Measurements from ENCODE around the genes CNNM3 and COA5.

- RAMPAGE, long total RNA, result no peak
- RRBS, result no CpG with 5 or more reads among the region's 17 CpGs
Measured at GRCh38 chr2:96556428-96557424, 20.2 kb downstream of the ARID5A start.

GRCh38 chr2:96636575-96637723 is 1.2 kb downstream of the KANSL3 start:
- RAMPAGE, long total RNA, result no peak
- RRBS, result 2% methylated on average over 5 of the region's 34 CpGs

- RAMPAGE, long total RNA, result no peak
- RRBS, result under 1% methylated on average over 51 of the region's 117 CpGs
Measured at GRCh38 chr2:96816197-96816993, at the start of gene CNNM3. Gene CNNM3 (plus strand): TSS chr2:96816268.

- RAMPAGE, long total RNA, result no peak
- RRBS, result no CpG with 5 or more reads among the region's 26 CpGs
Measured at GRCh38 chr2:96828525-96829270, 12.6 kb downstream of the CNNM3 start.

DNA sequence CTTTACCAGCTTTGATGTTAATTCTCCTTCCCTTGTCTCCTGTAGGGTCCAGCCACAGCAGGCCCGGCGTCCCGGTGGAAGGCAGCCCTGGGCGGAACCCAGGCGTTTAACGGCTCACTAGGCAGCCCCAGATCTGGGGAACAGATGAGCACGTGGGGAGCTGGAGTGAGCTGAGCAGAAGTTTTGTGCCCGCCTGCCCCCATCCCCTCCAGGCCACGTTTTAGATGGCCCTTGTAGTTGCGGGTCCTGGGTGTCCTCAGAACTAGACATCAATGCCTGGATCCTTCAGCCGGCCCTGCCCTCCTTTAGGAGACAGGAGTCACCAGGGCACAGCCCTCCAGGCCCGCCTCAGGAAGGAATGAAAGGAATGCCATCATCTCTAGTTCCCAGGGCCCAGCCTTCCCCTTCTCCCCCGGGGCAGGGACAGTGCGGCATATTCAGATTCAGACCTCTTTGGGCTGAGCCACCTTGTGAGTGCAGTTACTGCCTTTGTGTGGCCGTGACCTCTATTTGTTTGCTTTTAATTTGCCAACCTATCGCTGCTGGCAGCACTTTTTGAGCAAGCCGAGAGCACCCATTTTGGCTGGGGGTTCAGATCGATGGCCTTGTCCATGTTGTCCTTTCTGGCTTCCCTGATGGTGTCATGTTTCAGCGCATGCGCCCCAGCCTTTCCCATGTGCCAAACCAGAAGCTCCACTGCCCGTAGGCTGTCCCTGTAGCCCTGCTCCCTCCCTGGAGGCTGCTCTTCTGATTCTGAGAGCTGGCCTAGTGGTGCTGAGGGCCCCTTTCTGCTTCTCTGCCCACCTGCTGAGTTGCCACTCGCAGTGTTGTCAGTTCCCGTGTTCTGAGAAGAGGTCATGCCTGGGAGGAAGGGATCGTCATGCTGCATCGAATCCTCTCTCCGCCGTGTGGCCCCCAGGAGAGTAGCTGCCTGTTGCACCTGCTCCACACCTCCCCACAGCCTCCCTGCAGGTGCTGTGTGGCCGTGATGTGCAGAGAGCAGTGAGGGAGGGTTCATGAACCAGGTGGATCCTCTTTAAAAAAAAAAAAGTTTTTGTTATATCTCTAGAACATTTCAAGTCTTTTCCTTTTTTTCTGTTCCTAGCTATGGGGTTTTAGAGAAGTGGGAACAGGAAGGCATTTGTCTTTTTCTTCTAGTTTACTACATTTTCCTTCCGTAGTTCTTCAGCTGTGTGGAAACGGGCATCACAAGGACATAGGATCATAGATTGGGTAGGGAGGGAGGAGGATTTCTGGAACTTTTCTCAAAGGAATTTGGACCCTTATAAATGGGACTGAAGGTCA is 10.9 kb downstream of the ANKRD23 start:
- RAMPAGE, long total RNA, result no peak
- RRBS, result no CpG with 5 or more reads among the region's 30 CpGs

DNA sequence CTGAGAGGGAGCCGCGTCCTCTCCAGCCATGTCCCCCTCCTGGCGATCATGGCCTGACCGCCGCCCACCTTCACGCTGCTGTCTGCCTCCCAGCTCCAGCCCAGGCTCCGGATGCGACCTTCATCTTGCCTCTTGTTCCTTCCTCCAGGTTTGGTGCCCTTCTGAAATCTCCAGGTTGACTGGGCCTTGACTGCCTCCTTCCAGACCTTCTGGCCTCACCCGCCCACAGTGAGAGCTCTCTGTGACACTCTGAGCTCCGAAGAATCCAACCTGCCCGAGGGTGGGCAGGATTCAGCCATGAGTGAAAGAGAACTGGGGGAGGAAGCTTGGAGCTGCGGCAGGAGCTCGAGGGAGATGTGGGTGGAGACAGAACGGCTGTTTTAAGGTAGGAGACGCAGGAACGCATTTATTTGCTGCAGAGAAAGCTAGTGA is 42.8 kb upstream of the SEMA4C start:
- RAMPAGE, long total RNA, result no peak
- RRBS, result no CpG with 5 or more reads among the region's 16 CpGs

- RAMPAGE, long total RNA, result no peak
- RRBS, result no CpG with 5 or more reads among the region's 15 CpGs
Measured at GRCh38 chr2:96924709-96925495, 55.0 kb upstream of the SEMA4C start.

GRCh38 chr2:96962298-96962803 is 24.0 kb downstream of the FAM178B start:
- RAMPAGE, long total RNA, result no peak
- RRBS, result no CpG with 5 or more reads among the region's 5 CpGs

GRCh38 chr2:97112202-97112961 is 571 bp upstream of the ANKRD36 start:
- RAMPAGE, long total RNA, result no peak
- RRBS, result no CpG with 5 or more reads among the region's 34 CpGs

DNA sequence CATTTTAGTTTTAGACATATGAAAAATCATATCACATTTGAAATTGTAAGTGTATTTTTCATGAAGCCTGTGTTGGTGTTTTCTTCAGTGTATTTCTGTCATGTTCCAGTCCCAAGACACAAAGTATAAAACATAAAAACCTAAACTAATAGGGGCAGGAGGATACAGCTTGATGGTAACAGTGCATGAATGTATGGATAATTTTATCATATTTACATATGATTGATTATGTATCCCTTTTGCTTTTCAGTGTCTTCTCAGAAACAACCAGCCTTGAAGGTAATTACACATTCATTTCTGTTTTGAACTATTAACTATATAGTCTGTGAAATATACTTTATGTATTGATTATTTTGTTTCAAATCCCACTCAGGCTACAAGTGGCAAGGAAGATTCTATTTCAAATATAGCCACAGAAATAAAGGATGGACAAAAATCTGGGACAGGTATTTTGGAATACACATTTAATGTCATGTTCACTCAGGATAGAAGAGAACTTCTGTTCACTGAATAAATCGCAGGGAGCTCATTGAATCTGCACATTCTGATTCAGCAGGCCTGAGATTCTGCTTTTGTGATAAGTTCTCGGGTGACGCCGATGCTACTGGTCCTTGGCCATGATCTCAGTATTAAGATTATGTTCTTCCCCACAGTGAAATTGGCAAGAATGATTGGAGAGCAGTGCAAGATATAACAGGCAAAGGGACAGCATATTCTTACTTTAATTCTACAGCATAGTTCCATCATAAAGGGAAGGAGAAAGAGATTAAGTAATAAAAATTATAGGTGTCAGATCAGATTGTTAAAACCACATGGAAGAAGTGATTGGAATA is 29.7 kb downstream of the ANKRD36 start:
- RAMPAGE, long total RNA, result no peak
- RRBS, result no CpG with 5 or more reads among the region's 4 CpGs

- RAMPAGE, long total RNA, result no peak
- RRBS, result no CpG with 5 or more reads among the region's 8 CpGs
Measured at GRCh38 chr2:97786906-97787822, 73.8 kb downstream of the ZAP70 start.

DNA sequence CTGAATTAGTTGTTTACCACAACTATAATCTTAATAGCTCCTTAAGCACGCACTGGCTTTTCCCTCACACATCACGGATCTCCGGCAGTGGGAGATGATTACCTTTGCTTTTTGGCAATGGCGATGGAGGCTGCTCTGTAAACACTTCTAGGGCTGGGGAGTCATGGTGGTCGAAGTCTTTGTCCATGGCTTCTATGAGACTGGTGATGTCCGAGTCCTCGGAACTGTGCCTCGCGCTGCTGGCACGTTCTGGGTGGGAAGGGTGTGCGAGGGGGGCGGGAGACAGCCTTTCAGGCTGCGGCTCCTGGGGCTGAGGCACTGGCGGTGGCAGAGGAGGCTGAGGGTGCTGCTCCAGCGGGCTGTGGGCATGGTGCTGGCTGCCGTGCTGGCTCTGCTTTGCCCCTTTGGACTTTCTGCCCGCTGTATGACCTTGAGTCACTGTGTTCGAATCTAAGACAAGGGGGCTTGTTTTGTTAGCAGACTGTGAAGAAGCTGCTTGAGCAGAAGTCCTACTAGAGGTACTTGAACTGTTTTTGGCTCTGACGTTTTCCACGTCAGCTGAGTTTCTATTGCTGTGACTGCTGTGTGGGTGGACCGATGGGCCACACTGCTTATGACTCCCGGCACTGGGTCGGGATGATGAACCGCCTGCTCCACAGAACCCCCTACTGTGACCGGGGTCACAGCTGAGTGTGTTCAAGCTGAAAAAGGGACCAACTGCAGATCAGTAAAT is 79.1 kb downstream of the ZAP70 start:
- RAMPAGE, long total RNA, result no peak
- RRBS, result 95% methylated on average over 4 of the region's 25 CpGs

DNA sequence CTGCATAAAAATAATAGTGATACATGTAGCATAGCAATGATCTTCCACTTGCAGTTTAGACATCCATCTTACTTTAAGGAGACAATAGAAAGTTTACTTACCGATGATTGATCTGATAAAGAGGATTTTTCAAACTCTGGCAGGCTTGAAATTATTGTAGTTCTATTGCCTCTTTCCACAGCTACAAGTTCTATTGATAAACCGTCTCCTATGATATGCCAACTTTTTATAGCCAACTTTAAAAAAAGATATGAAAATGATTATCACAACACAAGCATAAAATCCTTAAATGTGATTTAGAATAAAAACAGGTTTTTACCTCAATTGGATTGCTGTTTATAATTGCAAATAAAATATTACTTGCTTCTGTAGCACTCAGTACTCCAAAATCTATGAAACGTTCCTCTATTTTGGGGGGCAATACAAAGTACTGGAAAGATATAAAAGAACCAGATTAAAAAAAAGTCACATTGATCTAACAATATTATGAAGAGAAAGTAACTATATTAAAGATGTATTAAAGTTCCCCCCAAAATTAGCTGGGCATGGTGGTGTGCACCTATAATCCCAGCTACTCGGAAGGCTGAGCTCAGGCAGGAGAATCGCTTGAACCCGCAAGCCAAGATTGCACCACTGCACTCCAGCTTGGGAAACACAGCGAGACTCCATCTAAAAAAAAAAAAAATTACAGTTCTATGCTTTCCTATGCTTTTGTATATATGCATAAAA is 99.1 kb downstream of the ZAP70 start:
- RAMPAGE, long total RNA, result no peak
- RRBS, result no CpG with 5 or more reads among the region's 7 CpGs

DNA sequence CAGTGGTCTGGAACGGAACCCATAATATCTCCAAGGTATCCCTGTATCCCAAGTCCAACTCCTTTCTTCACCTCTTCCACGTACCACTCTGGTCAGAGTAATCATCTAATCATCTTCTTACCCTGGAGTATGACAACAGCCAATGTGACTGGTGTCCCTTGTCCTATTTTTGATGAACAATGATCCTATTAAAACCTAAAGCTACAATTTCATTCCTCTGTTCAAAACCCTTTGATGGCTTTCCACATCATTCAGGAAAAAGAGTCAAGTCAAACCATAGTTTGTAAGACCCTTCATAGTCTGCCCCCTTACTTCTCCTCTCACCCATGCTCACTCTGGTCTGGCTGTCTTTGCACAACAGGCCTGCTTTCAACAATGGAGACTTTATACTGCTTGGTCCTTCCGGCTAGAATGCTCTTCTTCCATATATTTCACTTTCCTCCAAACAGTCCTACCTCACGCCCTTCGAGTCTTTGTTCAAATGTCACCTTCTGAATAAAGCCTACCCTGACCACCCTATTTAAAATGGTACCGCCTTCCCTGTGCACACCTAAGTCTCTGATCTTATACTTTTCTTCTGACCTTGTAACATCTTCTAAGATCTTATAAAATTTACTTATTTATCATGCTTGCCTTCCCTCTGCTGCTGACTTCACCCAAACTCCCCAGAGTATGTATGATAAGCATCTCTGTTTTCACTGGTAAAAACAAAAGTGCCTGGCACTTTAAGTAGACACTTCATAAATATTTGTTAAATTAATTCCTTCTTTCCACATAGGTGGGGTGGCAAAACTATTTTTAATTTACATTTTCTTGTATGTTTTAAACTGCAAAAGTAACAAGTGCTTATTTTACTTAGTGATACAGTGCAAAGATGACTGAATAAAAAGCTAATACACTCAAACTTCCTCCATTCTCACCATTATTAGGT is 141.1 kb downstream of the TMEM131 start:
- RAMPAGE, long total RNA, result no peak
- RRBS, result no CpG with 5 or more reads among the region's 6 CpGs

DNA sequence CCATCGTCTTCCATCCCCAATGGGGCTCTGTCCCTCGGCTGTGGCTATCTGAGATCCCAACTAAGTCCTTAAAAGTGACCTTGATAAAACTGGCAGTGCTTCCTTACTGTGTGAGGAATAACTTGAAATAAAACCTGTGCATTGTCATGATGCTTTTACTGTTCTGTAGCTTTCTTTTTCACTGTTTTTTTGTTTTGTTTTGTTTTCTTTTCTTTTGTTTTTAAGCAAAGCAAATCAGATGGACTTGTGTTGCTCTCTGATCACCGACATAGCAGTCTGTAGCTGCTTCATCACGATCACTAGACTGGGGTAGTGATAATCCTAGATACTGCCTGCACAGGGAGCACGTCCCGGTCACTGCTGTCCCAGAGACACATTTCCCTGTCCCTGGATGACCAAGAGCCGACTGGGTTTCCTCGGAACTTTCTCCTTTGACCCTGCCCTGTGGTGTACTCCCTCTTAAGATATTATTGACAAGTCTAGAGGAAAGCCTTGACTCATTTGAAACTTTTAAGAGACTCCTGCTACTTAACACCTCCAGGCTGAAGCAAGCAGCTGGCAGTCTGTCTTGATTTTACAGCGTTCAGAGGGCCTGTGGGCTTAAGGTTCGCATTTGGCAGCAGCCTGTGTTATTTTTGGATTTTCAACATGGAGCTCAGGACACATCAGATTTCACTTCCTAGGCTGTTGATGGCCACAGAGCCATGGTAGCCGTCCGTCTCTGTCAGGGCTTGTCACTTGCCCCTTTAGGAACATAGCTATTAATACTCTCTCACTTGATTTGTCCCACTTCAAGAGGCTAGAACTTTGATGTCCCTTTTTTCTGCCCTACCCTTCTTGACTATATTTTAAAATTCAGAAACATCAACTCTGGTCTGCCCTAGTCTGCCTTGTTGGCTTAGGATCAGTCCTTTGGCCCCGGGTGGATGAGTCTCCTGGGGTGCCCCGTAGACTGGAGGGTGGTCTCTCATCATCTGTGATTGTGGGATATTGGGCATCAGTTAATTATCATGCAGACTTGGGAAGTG is 73.5 kb downstream of the VWA3B start:
- RAMPAGE, long total RNA, result no peak
- RRBS, result no CpG with 5 or more reads among the region's 14 CpGs

GRCh38 chr2:98277444-98277855 is 68.8 kb upstream of the CNGA3 start:
- RAMPAGE, long total RNA, result no peak
- RRBS, result no CpG with 5 or more reads among the region's 6 CpGs

GRCh38 chr2:98505962-98506463 is 61.4 kb downstream of the INPP4A start:
- RAMPAGE, long total RNA, result no peak
- RRBS, result no CpG with 5 or more reads among the region's 6 CpGs

DNA sequence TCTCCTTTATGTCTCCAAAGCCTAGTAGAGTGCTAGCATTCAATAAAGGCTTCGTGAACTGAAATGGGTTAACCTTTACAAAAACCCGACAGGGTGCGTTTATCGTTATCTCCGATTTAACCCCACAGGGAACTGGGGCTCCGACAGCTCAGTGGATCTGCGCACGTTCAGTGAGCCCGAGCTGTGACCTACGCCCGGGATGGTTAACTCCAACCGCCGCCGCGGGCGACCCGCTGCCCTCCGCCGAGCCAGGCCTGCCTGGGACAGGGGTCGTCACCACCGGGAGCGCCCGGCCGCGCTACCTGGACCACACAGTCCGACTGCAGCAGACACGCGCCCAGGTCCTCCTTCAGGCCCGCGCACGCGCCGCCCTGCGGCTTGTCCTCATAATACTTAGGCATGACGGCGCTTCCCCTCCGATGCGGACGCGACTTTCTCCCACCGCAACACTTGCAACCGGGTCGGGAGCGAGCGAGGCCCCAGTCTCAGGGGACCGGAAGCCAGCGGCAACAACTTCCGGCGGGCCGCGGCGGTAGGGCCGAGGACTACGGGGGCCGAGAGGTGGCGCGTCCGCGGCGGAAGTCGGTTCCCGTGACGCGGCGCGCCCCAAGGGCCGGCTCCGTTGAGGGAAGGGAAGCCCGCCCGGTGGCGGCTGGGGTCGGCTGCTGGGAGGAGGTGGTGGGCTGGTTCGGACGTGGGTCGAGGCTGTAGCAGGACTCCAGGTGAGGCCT is at the start of gene COA5:
Gene COA5, minus strand, starts transcription at position 508 of the 731 bp plus-strand sequence.
- RAMPAGE, long total RNA, result start-site peak on the minus strand centred at position 478 of the sequence, 61 bp wide, 198 and 72 reads in 2 replicates
- RRBS, result 1% methylated on average over 22 of the region's 75 CpGs

- RAMPAGE, long total RNA, result no peak
- RRBS, result no CpG with 5 or more reads among the region's 3 CpGs
Measured at GRCh38 chr2:98632504-98633176, 24.3 kb downstream of the UNC50 start.

GRCh38 chr2:98654773-98655652 is 46.6 kb downstream of the UNC50 start:
- RAMPAGE, long total RNA, result no peak
- RRBS, result no CpG with 5 or more reads among the region's 2 CpGs